Epithelial cell of prostate (primary cell): ENCODE results near the gene ZPBP2.

DNA sequence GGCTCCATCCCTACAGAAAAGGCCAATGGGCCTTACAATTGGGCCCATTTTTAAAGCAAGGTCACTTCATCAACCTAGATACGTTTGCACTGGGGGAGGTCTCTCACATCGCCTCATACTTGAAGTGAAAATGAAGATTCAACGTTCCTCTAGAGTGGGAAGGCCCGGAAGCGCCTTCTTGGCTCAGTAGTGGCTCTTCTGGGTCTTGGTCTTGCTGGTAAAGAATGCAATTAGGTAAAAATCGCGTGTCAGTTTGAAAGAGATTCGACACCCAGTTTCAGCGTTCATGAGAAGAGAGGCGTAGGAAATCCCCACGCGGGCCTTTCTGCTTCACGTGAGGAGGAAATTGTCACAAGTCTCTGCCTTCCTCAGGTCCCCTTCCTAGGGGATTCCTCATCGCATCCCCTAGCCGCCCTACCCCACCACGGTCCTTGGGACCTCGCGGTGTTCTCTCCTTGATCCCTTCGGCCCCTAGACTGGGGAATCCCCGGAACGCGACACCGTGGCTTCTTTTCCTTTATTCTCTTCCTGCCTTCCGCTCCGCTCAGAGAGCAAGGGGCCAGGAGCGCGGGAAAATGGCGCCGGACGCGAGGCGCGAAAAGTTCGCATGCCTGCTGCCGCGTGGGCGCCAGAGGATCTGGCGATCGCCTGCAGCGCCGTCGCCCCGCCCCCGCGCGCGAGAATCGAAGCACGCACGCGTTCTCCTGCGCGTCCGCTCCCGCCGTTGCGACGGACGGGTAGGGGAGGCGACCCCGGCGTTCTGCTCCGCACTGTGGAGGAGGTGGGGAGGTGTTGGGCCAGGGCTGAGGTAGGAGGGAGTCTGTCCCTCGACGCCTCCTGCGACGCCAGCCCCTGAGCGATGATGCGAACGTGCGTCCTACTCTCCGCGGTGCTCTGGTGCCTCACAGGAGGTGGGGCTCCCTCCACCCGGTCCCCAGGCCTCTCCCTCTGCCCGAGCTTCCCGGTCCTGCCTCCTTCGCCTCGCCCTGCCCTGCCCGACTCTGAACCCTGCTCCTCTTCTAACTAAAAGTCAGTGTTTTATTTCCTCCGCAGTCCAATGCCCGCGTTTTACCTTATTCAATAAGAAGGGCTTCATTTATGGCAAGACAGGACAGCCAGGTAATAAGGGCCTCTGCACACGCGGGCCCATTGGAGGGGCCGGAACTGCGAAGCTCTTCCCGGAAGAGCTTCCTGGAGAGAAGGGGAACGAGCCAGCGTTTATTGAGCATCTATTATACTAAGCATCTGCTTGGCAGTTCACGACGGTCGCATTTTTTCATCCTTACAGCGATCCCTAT is at the start of gene ZPBP2:
ZPBP2 (plus strand) TSS at position 707 of the 1,298 bp plus-strand sequence.
- RRBS: 29% methylated on average over 8 of the region's 93 CpGs

DNA sequence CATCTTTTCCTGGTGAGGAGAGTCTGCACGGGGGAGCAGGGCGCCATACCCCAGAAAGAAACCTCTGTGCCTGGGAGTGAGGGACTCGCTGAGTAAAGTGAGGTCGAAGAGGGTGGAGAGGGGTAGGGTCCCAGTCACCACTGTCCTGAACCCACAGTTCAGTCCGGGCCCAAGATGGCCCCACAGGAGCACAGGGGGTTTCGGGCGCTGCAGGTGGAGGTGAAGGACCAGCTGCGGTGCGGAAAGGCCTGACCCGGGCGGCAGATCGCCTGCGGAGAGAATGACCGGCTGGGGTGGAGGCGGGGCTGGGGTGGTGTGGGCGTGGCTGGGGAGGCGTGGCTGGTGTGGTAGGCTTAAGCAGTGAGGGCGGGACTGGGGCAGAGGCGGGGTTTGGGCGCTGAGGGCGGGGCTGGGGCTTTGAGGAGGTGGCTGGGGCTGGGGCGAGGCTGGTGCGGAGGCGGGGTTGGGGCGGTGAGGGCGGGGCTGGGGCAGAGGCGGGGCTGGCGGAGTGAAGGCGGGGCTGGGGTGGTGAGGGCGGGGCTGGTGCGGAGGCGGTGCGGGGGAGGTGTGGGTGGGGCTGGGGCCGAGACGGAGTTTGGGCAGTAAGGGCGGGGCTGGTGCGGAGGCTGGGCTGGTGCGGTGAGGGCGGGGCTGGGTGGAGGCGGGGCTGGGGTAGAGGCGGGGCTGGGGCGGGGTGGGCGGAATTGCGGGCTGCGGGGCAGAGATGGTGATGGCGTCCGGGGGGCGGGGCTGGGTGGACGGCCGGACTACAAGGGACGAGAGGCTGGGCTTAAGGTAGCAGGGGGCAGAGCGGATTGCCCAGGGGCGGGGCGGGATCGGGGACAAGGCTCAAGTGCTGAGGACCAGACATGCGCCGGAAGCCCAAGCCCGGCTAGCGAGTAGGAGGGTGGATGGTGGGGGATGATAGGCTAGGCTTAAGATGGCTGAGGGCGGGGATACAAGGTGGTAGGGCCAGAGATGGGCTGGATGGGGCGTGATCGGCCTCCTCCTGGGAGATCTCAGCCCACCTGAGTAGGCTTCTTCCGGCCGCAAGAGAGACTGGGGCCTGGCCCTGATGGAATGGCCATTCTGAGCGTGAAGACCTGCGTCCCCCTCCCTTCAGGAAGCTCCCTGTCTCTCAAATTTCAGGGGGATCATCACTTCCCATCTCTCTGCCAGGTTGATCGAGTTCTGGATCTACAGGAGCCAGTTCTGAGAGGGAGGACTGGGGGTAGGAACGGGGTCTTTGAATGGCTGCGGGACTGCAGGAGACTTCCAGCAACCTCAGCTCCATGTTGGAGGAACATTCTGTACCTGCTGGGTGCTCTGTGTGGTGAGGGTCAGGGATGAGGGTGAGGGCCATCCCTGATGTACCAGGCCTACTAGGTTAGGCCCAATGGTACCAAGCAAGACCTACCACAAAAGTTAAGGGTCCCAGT is 9.8 kb upstream of the GSDMA start:
- RRBS: under 1% methylated on average over 8 of the region's 69 CpGs

GRCh38 chr17:39981464-39982110 is 980 bp downstream of the PSMD3 start:
- RRBS: no CpG with 5 or more reads among the region's 12 CpGs

DNA sequence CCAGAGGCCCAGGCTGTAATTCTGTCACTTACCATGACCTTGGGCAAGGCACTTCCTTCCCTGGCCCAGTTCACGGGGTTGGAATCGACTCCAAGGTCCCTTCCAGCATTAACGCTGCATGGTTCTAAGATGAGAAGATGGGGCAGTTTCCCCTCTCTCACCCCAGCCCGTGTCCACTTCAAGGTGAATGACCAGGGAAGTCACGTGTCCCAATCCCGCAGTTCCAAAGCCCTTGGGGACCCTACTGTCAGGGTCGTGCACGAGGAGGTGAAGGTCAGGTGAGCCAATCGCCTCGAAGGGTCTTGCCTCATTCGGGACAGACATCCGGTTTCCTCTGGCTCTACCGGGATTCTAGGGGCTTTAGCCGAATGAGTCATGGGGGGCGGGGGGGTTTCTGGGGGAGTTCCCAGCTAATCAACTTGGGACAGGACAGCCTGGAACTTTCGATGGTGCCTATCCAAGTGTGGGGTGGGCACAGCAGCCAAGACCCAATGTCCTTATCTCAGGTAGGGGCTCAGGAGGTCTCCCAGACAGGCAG is 778 bp upstream of the CSF3 start:
- RRBS: no CpG with 5 or more reads among the region's 16 CpGs

- RRBS: no CpG with 5 or more reads among the region's 9 CpGs
Measured at GRCh38 chr17:40015049-40015320, 255 bp upstream of the CSF3 start.

GRCh38 chr17:40103741-40104219 is 3.4 kb upstream of the NR1D1 start:
- RRBS: no CpG with 5 or more reads among the region's 6 CpGs

DNA sequence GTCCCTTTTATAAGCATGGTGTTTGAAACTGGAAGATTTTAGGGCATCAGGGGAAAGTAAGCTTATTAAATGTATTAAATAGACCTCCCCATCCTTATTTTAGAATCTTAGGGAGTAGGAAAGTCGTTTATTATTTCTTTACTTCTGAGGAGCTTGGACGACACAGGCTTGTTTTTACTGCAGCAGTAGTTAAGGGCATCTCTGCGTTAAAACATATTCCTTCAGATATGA is 2.1 kb downstream of the MSL1 start:
- RRBS: no CpG with 5 or more reads among the region's 3 CpGs

DNA sequence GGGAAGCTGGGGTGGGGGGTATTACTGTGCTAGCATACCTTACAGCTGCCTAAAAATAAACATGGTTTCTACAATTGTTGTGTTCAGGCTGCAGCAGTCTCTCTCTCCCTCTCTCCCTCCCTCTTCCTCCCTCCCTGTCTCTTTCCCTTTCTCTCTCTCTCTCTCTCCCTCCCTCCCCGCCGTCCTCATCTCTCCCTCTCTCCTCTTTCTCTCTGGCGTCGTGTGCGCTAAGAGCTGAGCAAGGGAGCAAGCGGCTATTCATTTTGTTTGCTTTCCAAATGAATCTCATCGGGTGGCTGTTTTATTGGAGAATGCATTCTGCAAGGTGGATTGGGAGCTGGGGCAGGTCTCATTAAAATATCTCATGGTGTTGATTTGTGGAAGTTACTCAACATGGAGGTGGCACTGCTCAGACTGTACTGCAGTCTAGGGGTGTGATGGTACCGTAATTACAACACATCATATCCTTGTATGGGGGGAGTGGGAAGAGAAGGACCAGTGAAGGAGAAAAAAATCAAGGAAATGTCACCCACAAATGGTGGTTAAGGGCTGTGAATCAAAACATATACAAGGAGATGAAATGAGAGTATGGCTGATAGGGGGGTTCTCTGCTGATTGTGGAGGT is 2.6 kb downstream of the MSL1 start:
- RRBS: no CpG with 5 or more reads among the region's 8 CpGs

DNA sequence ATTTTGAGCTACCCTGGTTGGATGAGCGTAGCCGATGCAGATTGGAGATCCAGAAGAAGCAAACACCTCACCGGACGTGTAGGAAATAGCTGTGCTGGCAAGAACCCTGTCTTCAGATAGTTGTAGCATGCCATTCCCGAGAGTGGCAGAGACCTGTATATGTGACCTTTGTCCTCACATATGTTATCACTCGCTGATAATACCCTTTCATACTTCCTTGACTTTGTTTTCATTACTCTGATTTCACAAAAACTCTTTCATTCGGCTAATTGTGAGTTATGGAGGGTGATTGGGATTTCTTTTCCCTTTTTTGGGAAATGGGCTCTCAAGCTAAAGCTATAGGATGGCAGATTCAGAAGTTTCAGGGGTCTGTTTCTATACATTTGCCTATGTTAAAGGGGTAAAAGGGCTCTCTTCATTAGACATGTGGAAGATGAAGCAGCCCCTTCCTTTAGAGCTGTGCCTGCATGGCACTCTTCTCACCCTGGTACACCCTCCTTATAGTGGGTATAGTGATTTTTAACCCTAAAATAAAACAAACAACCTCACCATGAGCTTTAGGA is 6.0 kb upstream of the CASC3 start:
- RRBS: no CpG with 5 or more reads among the region's 7 CpGs

DNA sequence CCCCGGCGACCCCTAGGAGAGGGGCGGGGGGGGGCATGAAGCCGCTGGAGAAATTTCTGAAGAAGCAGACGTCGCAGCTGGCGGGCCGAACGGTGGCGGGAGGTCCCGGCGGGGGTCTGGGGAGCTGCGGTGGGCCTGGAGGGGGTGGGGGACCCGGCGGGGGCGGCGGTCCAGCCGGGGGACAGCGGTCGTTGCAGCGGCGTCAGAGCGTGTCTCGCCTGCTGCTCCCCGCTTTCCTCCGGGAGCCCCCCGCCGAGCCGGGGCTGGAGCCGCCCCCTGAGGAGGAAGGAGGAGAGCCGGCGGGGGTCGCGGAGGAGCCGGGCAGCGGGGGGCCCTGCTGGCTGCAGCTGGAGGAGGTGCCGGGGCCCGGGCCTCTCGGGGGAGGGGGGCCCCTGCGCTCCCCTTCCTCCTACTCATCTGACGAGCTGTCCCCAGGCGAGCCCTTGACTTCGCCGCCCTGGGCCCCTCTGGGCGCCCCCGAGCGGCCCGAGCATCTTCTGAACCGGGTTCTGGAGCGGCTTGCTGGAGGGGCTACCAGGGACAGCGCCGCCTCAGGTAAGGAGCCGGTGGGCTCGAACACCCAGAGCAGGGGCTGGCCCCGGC is 658 bp downstream of the RAPGEFL1 start:
- RRBS: 2% methylated on average over 25 of the region's 55 CpGs

DNA sequence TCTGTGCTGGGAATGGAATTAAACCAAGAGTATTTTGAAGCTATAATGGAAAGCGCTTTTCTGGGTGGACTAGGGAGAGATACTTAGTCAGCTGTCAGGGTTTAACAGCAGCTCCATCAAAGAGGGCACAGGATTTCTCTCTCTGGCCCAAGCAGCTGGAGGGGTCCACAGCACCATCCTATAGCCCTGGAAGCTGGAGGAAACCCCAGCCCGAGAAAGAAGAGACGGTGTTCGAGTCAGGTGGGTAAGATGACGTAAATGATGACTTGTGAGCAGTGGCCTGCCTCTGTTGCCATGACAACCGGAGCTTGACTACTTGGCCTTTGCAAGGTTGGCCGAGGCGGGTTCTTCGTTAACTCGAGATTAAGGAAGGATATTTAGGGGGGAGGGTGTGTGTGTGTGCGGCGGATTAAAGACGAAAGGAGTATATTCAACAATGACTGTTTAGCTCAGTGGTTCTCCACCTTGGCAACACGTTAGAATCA is 531 bp upstream of the WIPF2 start:
- RRBS: no CpG with 5 or more reads among the region's 14 CpGs

GRCh38 chr17:40220025-40220544 is 981 bp downstream of the WIPF2 start:
- RRBS: no CpG with 5 or more reads among the region's 11 CpGs

- RRBS: no CpG with 5 or more reads among the region's 5 CpGs
Measured at GRCh38 chr17:40271207-40271703, 16.4 kb upstream of the CDC6 start.

DNA sequence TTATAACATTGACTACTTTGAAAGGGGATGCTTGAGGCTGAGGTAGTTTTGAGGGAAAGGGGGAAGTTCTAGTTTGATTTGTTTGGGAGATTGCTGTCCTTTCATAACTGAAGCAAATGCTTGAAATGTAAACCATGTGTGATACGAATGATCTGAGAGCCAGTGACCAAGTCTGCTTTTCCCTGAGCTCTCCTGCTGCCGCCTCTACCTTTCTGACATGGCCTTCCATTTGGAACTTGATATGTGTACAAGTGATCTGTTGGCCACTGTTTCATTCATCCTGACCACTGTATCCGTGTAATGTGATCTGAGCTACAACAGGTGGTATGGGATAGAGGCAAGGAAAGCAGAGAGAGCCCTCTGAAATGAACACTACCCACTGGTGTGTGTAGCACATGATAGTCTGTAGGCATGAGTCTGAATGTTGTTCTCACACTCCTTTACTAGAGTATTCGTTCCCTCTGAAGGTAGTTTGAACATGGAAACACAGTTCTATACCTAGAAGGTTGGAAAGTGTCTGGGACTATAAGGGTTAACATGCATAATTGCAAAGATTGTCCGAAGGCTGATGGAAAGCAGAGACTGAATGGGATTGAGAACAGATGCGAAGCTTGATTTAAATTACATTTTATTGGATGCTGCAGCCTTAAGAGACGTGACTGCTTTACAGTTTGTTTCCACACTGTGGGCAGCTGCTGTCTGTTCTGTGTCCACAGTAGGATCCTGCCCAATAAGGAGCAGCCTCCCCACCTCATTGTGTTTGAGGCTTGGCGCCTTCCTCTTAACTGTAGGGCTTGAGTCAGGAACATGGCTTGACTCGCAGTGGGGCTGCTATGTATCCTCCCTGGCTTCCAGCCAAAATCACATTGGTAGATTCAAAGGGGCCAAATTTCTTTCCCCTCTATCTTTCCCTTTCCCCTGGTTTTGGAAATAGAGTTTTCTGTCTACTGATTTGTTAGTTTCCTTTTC is 5.5 kb upstream of the RARA start:
- RRBS: no CpG with 5 or more reads among the region's 9 CpGs

- RRBS: no CpG with 5 or more reads among the region's 8 CpGs
Measured at GRCh38 chr17:40311049-40311554, 2.1 kb downstream of the RARA start.

GRCh38 chr17:40352692-40352905 is 11.9 kb downstream of the GJD3 start:
- RRBS: no CpG with 5 or more reads among the region's 3 CpGs

- RRBS: no CpG with 5 or more reads among the region's 2 CpGs
Measured at GRCh38 chr17:40357828-40358027, 6.8 kb downstream of the GJD3 start.

- RRBS: no CpG with 5 or more reads among the region's 2 CpGs
Measured at GRCh38 chr17:40433018-40433494, 10.2 kb upstream of the IGFBP4 start.

- RRBS: no CpG with 5 or more reads among the region's 11 CpGs
Measured at GRCh38 chr17:40459030-40459463, 15.8 kb downstream of the IGFBP4 start.